Sigmoid colon (tissue), 4 donors: ENCODE measurements around a stretch of chr2.

- PRO-cap = no peak
- RAMPAGE, long total RNA, 4 experiments = no peak in any of the 4 experiments
Observed at GRCh38 chr2:180692264-180692758, 288.1 kb upstream of the UBE2E3 start.

DNA sequence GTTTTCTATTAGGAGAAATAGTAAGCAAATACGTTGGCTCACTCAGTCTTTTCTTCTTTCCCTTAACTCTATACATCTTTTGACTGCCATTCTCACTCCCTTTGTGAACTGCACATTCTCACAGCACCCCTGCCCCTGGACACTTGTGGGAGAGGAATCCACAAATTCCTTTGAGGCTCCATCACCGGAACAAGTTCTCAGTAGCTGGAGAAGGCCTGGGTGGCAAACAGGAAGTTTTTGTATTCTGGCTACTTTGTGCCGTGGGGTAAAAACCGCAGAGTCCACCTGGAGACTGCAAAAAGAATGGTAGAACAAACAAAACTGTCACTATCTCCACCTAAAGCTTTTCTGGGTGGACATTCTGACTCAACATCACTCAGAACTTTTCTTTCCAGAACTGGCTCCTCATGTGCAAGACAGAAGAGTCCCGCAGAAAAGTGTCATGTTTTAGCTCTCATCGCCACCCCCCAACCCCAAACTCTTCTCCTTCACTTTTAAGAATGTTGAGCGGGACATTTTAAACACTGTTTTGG lies 964 bp upstream of the UBE2E3 start:
- PRO-cap = no peak
- RAMPAGE, long total RNA, 4 experiments = no peak in any of the 4 experiments

DNA sequence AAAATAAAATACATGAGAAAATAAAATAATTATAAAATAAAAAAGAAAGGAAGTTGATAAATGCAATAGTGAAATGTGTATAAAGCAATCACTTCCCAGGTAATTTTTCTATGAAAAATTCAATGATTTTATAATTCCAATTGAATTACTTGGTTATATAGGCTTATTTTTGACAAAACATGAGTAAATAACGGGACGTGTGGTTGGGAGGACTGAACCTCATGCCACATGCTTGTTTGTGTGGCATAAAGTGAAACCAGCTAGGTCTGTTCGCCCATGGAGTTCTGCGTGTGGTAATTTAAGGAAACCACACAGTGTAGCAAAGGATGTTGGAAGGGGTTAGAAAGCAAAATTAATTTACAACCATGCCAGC lies 156.7 kb upstream of the ITGA4 start:
- PRO-cap = no peak
- RAMPAGE, long total RNA, 4 experiments = no peak in any of the 4 experiments

GRCh38 chr2:181312626-181313196 lies 144.5 kb upstream of the ITGA4 start:
- PRO-cap = no peak
- RAMPAGE, long total RNA, 4 experiments = no peak in any of the 4 experiments

GRCh38 chr2:181459544-181459819 lies 2.3 kb downstream of the ITGA4 start:
- PRO-cap = no peak
- RAMPAGE, long total RNA, 4 experiments = no peak in any of the 4 experiments

DNA sequence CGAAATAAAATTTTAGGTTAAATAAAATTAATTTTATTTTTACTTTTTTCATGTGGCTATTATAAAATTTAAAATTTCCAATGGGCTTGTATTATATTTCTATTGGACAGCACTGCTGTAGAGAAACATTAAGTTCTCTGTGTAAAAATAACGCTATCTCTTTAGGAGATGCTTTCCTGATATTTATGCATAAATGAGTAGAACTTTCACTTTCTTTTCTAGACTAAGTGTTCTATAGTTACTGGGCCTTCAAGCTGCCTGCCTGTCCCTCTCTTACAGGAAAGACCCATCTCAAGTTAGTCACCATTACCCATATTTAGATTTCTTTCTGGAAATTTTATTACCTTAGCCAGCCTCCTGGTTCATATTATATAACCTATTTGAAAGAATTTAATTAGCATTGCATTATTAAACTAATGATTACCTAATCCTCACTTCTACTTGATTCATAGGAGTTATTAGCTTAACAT lies 4.8 kb downstream of the ITGA4 start:
- PRO-cap = no peak
- RAMPAGE, long total RNA, 4 experiments = no peak in any of the 4 experiments

- PRO-cap = no peak
- RAMPAGE, long total RNA, 4 experiments = no peak in any of the 4 experiments
Observed at GRCh38 chr2:181463495-181463942, 6.3 kb downstream of the ITGA4 start.

DNA sequence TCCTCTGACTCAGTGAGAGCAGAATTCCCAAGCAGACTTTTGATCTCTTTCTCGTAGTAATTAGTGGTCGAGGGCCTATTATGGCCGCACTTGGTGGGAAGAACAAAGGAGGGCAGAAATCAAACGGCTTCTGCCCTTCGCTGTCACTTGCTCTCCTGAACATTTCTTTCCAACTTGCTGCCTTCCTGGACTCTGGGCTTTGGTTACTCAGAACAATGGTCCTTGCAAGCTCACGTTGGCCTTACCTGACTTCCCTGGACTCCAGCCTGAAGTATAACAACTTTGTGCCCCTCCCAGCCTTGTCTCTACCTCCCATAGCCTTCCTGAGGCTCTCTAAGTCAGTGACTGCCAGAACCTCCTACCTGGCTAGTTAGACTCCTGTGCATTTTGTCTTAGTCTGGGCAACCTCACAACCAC lies 30.2 kb upstream of the ITPRID2 start:
- PRO-cap = no peak
- RAMPAGE, long total RNA, 4 experiments = no peak in any of the 4 experiments

DNA sequence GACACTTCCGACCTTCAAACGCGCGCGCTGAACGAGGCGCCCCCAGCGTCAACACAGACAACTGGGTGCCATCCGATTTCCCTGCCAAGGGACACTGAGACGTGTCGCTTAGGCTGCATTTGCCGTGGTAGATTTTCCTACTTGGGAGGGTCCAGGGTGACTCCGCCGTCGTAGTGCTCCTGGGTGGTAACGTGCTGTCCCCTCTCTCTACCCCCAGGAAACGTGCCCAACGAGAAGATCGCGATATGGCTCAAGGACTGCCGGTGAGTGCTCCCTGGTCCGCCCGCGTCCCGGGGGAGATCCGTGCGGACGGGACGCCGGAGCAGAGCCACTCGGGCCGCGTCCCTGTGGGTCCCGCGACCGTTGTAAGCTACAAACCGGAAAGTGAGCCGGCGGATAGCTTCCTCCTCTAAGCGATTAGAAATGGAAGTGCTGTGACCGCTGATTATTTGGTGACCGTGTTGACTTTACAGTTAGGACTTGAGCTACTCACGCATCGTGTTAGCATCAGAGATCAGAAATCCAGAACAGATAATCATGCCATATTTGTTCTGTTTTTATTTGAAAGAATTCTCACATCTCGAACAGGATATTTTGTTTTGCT lies 970 bp downstream of the ITPRID2 start:
- PRO-cap = no peak
- RAMPAGE, long total RNA, 4 experiments = no peak in any of the 4 experiments

- PRO-cap = no peak
- RAMPAGE, long total RNA, 4 experiments = no peak in any of the 4 experiments
Observed at GRCh38 chr2:181896332-181896779, 4.8 kb downstream of the ITPRID2 start.

- PRO-cap = no peak
- RAMPAGE, long total RNA, 4 experiments = no peak in any of the 4 experiments
Observed at GRCh38 chr2:181910089-181910854, 18.7 kb downstream of the ITPRID2 start.

DNA sequence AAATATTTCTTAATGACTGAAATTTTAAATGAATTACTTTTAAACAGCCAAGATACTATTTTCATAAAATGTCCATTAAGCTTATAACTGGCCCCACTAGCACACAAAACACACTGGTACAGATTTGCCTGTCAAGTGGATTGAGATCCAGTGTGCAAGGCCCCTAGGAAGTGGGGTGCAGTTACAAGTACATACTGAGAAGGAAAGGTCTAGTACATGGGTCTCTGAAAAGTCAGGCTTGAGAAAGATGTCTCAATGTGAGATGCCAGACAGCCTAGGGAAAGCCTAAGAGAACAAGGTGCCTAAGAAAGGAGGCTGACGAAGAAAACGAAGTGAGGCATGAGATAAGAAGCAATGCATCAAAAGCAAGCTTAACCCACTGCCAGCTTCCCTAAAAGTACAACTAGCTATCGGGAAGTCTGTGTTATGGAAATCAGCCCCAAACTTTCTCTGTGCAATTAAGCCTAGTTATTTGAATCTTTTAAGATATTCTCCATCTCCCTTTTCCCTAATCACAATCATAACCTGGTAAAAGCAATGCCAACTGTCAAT lies 2.5 kb downstream of the PDE1A start:
- PRO-cap = no peak
- RAMPAGE, long total RNA, 4 experiments = no peak in any of the 4 experiments

DNA sequence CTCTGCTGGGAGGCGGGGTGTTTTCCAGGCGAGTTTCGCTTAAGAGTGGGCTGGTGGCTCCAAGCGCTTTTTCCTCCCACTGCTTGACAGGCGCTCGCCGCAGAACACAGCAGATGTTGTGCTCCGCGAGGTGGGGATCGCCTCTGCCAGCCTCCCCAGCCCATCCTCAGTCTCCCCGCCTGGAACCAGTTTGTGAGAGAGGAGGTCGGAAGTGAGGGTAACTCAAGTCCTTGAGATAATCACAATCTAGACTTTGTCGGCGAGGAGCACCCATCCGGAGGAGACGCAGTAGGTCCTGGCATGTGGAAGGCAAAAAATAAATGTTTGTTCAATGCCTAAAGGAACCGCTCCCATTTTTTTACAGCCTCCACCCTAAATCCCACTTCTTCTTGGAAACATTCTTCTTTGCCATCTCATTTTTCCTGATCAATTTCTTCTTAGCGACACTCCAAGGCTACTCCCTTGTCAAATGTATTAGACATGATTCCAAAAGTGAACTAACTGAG lies 554 bp upstream of the NCKAP1 start:
- PRO-cap = no peak
- RAMPAGE, long total RNA, 4 experiments = no peak in any of the 4 experiments

- PRO-cap = no peak
- RAMPAGE, long total RNA, 4 experiments = no peak in any of the 4 experiments
Observed at GRCh38 chr2:184242189-184242462, 356.2 kb upstream of the ZNF804A start.

DNA sequence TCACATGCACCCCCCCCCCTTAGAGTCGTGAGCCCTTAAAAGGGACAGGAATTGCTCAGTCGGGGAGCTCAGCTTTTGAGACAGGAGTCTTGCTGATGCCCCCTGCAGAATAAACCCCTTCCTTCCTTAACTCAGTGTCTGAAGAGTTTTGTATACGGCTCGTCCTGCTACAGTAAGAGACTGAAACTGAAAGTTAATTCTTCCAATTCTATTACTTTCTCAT lies 167.2 kb downstream of the ZNF804A start:
- PRO-cap = no peak
- RAMPAGE, long total RNA, 4 experiments = no peak in any of the 4 experiments

- PRO-cap = no peak
- RAMPAGE, long total RNA, 4 experiments = no peak in any of the 4 experiments
Observed at GRCh38 chr2:186884458-186885124, 35.6 kb upstream of the ZSWIM2 start.

DNA sequence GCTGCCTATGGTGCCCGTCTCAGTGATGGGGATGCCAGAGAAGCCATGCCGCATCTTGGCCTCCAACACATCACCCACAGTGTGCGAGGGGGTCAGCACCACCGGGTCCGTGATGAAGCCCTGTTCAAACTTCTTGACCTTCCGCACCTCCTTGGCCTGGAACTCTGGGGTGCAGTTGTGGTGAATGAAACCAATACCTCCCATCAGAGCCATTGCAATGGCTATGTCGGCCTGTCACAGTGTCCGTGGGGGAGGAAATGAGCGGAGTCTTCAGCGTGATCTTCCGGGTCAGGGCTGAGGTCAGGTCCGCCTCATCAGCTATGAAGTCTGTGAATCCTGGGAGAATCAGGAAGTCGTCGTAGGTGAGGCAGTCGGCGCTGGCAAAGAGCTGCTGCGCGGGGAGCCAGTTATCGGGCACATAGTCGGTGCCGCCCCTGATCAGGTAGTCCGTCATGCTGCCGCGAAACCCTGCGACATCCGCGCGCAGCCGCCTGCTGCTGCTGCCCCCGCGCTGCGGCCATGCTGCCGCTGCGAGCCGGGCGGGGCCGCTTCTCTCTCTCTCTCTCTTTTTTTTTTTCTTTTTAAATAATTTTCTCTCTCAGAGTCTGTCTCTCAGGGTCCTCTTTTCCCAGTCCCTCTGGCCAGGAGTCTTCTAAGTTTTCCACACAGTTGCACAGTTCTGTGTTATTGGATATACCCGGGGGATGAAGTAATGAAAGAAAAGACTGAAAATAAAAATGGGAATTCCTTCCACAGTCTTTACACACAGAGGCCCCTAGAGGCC lies 154.1 kb upstream of the ZSWIM2 start:
- PRO-cap = no peak
- RAMPAGE, long total RNA, 4 experiments = no peak in any of the 4 experiments

GRCh38 chr2:187358011-187358438 lies 90.0 kb downstream of the CALCRL start:
- PRO-cap = no peak
- RAMPAGE, long total RNA, 4 experiments = no peak in any of the 4 experiments

DNA sequence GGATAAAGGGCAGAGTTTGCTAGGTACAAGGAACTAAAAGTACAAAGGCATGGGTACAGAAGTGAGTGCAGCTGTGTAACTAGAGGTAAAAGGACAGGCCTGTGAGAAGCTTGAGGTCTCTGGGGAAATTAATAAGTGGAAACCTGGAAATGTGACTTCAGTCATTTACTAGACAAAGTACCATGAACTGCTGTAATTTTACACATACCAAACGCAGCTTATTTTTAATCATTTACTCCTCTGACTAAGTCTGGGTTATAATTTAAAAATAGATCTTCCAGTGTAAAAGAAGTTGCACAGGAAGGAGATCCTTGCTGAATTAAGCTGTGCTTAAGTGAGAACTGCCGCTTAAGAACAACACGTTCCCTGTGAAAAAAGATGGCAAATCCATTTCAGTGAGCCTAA lies 44.5 kb downstream of the CALCRL start:
- PRO-cap = no peak
- RAMPAGE, long total RNA, 4 experiments = no peak in any of the 4 experiments

DNA sequence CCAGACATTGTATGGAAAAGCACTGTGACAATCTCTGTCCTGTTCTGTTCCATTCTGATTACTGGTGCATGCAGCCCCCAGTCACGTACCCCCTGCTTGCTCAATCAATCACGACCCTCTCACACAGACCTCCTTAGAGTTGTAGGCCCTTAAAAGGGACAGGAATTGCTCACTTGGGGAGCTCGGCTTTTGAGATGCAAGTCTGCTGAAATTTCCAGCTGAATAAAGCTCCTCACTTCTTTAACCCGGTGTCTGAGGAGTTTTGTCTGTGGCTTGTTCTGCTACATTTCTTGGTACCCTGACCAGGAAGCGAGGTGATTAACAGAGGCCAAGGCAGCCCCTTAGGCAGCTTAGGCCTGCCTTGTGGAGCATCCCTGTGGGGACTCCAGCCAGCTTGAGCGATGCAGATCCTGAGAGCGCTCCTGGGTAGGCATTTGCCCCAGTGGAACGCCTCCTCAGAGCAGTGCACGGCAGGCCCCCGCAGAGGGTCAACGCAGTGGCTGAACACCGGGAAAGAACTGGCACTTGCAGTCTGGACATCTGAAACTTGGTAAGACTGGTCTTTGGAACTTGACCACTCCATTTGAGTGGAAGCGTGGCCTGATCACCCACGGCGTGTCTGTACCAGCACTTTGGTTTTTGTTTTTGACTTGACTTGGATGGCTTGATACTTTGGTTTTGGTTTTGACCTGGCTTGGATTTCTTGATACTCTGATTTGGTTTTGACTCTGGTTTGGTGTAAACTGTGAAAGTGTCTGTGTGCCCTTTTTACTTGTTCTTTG lies 43.4 kb downstream of the TFPI start:
- PRO-cap = no peak
- RAMPAGE, long total RNA, 4 experiments = no peak in any of the 4 experiments